A375 (cell line): ENCODE data around the genes ZNF655, CYP3A4 and CYP3A43.

DNA sequence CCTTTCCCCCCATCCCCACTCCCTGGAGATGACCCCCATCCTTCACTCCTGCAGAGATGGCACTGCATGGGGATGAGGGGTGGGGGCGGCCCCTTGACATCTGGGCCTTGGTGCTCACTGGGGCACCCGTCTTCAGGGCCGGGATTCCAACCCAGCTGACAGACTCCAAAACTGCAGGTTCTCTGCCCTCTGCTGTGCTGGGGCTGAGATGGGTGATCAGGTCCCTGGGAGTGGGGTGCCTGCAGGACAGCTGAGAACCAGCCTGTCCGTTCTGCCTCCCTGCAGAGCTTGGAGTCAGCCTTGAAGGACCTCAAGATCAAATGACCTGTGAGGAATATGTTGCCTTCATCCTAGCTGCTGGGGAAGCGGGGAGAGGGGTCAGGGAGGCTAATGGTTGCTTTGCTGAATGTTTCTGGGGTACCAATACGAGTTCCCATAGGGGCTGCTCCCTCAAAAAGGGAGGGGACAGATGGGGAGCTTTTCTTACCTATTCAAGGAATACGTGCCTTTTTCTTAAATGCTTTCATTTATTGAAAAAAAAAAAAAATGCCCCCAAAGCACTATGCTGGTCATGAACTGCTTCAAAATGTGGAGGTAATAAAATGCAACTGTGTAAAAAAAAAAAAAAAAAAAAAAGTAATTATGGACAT is 14.1 kb downstream of the PDAP1 start:
- RAMPAGE, long total RNA = no peak

DNA sequence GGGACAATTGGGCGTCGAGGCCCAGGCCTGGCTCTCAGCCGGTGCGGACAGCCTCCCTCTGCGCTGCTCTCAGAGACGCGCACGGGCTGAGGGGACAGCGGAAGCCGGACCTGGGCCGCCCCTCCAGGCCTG is 152 bp downstream of the PDAP1 start:
- RAMPAGE, long total RNA = no peak

GRCh38 chr7:99478855-99479582 is 6.3 kb downstream of the ZNF789 start:
- RAMPAGE, long total RNA = no peak

GRCh38 chr7:99496420-99496619 is 3.8 kb downstream of the ZNF394 start:
- RAMPAGE, long total RNA = no peak

DNA sequence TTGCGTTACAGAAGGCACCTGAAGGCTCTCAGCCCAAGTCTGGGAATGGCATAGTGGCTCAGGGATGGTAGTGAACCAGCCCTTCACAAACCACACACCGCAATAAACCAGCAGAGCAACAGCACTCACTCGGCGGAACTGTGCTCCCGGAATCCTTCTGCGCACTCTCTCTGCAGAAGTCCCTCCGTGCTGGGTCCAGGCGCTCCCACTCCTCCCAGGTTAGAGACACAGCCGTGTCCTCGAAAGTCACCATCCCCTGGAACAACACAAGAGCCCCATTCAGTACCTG is 1.6 kb downstream of the ZNF394 start:
- RAMPAGE, long total RNA = no peak

GRCh38 chr7:99558361-99559519 is at the start of gene ZNF655:
Gene ZNF655 (plus strand): TSS chr7:99558642.
- RAMPAGE, long total RNA = no peak

GRCh38 chr7:99561003-99561597 is 2.7 kb downstream of the ZNF655 start:
- RAMPAGE, long total RNA = no peak

DNA sequence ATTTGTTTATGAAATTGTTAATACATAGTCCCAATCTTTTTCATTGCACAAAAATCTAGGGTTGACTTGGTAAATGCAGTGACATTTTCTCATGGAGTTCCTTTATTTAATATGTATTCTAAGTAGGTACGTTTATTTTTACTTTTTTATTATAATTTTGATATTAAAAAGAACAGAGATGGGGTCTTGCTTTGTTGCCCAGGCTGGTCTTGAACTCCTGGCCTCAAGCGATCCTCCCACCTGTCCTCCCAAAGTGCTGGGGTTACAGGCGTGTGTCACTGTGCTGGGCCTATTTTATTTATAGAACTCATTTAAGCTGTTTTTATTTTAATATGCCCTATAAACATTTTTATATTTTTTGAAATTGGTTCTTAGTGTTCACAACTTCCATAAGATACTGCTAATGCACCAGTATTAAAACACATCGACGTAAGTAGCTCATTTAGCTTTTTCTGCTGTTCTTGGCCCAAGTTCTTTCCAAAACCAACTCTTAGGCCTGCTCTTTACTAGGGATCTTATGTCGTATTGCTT is 15.9 kb downstream of the ZNF655 start:
- RAMPAGE, long total RNA = no peak

- RAMPAGE, long total RNA = no peak
Measured at GRCh38 chr7:99621098-99621548, 4.4 kb downstream of the ZSCAN25 start.

DNA sequence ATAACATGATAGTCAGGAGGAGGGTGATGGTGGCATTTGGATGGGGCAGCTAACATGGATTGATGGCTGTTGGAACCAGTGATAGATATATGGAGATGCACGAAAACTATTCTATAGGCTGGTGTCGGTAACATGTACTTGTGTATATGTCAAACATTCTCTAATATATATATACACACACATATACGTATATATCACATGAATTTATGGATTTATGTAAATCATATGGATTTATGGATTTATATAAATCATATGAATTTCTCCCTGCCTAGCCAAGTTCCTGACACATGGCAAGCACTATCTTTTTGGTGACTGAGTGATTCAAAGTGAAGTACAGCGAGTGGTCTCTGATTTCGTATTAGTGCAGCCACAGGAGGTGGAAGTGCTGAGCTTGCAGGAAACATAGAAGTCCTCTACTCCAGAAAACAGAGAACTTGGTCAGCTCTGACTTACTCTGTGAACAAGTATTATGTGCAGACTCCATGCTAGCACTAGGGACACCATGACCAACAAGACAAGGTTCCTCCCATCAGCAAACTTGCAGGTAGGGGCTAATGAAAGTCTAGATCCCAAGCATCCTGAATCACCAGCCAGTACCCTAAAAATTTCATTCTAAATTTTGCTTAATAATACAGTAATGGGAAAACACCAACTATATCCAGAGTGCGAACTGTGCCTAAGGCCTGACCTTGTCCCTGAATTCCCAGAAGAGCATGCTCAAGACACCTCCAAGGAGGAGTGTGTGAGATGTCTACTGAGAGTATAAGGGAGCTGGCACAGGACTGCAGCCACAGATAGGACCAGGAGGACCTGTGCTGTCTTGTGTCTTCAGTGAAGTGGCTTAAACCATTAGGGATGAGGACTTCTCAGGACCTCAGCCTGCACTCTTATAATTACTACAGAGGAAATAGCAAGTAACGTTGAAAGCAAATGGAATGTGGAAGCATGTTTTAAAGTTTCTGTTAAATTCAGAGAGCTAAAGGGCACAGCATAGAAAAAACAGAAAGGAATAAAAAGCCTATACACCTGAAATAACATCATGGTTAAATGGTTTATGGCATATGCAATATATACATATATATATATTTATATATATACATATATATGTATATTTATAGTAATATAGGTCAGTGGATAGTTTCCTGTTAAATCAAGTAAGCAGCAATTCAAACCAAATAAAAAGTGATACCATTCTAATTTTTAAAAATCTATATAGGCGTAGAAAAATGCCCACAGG is 28.3 kb downstream of the CYP3A5 start:
- RAMPAGE, long total RNA = no peak

- RAMPAGE, long total RNA = no peak
Measured at GRCh38 chr7:99660820-99661916, 18.6 kb downstream of the CYP3A5 start.

- RAMPAGE, long total RNA = no peak
Measured at GRCh38 chr7:99784085-99784510, at the start of gene CYP3A4. Gene CYP3A4 (minus strand): TSS chr7:99784184.

DNA sequence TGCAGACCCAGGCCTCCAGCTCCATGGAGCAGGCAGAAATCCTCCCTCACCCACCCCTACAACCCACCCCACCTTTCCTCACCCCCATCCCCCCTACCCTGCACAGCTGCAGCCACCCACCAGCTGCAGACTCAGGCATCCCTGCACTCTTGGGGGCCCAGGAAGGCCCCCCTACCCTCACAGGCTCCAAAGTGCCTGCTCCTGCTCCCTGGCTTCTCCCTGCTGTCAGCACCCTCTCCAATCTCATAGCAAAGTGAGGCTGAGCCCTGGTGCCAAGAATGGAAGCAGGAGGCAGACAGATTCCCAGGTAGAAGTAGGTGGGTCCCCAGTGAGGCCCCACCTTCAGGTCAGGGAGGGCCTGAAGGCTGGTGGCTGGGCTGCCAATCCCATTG is 4.8 kb upstream of the CYP3A43 start:
- RAMPAGE, long total RNA = no peak

- RAMPAGE, long total RNA = no peak
Measured at GRCh38 chr7:99827485-99828104, at the start of gene CYP3A43. Gene CYP3A43 (plus strand): TSS chr7:99828013.

DNA sequence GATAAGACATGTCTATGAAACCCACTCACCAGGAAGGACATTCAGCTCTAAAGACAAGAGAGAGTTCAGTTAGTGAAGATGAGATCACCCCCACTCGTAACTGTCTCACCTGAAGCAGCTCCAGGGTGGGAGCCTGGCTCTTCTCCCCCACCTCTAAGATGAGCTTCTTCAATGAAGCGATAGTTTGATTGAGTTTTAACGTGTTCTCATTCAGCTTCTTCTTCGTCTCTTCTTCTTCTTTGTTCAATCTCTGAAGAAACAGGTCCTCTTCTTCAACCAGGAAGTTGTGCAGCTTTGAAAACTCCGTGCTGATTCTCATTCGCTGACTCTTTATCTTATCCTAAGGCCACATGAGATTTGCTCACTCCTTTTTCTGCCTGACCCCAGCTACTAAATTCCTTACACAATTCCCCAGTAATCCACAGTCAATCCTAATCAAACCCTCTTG is 10.8 kb downstream of the TRIM4 start:
- RAMPAGE, long total RNA = no peak

DNA sequence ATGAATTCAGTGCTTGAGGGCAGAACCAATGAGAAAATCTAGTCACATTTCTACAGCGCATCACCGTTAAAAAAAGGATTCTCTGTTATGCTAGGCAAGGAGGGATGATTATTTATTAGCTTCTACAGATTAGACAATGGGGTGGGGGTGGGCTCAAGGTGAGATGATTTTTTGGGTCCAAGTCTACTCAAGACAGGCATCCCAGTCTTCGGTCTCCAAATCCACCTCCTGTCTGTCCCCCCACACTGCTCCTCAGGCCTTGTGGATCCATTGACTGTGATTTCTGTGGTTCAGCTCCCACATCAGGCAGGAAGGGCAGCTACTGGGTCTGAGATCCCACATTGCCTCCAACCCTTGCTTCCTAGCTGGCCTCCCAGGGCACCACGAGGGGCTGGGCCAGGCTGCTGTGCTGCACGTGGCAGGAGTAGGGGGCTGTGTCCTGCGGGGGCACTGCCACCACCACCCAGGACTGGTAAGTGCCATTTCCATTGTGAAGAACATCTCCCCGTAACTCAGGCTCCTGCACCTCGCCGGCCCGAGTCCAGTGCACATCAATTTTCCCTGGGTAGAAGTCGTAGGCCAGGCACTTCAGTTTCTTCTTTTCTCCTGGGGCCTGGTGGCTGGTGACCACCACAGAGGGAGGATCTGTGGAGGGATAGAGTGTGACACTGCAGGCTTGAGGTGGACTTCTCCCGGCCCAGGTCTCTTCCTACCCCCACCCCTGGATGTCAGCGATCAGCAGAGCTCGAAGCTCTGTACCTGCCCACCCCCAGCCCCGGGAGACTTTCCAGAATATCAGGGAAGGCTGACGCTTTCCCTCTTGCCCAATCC is 9.0 kb downstream of the AZGP1 start:
- RAMPAGE, long total RNA = no peak

DNA sequence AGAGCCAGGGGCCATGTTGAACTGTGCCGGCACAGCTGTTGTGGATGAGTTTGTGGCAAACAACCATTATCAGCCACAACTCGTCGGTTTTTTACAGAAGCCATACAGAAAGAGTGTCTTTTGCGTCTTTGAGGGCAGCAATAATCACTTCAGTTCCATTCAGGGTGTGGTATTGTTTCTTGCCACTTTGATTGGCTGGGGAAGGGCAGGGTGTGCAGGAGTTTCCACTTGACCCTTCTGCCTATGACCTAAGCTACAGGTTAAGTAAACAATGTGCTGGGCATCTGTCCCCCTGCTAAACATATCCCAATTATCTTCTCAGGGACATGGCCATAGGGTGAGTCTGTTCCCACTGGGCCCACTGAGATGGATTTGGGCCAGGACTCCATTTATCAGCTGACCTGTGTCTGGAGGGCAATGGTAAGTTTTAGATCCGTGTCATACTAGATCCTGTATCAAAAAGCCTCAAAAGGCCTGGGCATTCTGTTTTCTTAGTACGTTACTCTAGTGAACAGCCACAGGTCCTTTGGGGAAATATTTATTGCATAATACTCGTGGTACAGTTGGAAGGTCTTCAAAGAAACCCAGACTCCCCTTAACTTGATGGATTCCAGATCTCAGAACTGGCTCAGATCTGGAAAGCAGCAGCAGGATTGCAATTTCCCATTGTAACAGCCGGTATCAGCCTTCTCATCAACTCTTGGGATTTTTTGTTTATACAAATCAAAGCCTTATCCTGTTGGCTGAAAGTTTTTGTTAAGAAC is 15.9 kb downstream of the ZNF3 start:
- RAMPAGE, long total RNA = no peak

DNA sequence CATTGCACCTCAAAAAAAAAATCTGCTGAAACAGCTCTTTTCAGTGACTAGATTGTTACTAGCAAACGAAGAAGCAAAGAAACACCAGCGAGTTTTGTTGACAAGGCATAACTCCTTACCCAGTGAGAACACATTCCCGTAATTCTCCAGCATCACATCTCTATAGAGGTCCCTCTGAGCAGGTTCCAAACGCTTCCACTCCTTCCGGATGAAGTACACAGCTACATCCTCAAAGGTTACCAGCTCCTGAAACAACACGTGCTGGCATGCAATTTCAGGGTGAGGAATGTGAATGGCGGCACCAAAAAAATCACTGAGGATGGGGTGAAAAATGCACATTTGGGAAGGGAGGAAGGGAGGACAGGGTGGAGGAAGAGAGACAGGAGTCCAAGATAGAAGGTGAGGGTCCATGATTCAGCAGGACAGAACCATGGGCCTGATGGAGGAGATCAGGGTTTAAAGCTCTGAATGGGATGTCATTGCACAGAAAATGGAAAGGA is 6.5 kb downstream of the ZNF3 start:
- RAMPAGE, long total RNA = no peak

DNA sequence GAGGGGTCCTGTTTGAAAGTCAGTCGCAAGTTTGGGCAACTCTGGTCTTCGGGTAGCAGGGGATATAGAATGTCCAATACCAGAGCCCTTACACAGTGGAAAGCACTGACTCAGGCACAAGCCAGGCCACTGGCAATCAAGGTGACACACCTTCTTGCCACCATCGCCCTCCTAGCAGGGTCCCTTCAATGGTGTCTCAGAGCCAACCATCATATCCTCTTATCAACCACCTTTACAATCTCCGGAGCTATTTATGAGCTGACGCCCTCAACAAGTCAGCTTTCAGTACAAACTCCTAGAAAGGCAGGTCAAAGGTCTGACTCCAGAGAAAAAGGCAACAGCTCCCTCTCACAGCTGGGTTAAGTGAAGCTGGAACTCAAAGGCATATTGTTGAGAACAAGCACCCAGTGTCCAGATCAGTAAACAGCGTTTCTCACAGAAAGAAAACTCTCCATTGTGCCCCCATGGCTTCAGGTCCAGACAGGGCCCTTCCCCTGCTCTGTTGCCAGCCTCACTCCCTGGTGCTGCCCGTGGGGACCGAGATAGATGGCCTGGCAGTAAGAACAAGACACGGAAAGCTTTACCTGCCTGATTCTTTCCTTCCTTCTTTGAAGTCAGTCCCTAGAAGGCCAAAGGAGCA is 2.5 kb downstream of the ZNF3 start:
- RAMPAGE, long total RNA = no peak

DNA sequence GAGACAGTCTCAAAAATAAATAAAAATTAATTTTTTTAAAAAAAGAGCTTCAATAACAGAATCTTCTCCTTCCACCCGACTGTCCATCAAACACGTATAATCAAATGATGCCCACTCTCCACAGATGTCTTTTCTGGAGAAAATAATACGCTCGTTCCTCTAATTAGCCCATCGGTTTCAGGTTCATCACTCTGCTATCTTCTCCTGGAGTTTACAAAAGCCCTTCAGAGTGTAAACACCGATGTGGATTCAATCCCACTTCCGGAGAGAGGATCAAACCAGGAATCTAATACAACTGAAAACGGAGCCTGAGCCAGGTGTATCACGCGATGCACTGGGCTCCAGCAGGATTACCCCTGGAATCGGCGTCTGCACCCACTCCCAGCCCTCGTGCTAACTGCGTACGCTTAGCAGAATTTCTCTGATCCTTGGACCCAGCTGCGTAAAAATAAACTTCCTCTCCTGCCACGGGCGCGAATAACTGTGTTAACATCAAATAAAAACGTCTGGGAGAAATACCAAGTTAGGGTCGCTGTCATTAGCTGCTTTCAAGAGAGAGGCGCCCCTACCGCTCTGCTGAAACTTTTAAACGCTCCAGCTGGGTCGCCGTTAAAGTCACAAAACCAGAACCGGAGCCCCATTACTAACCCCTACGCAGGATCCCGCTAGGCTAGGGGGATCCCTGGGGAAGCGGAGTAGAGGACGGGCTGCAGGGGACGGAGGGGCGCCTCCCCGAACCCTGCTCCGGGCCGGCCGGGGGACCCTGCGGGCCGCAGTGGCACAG is 548 bp downstream of the ZNF3 start:
- RAMPAGE, long total RNA = no peak